Esophagus squamous epithelium (tissue), 4 donors: Measurements from ENCODE around the gene EBLN1.

- PRO-cap = no peak
- RAMPAGE, long total RNA, 4 experiments = no peak in any of the 4 experiments
Measured at GRCh38 chr10:21919678-21920379, 83.7 kb downstream of the DNAJC1 start.

GRCh38 chr10:21928839-21929356 is 74.6 kb downstream of the DNAJC1 start:
- PRO-cap = no peak
- RAMPAGE, long total RNA, 4 experiments = no peak in any of the 4 experiments

DNA sequence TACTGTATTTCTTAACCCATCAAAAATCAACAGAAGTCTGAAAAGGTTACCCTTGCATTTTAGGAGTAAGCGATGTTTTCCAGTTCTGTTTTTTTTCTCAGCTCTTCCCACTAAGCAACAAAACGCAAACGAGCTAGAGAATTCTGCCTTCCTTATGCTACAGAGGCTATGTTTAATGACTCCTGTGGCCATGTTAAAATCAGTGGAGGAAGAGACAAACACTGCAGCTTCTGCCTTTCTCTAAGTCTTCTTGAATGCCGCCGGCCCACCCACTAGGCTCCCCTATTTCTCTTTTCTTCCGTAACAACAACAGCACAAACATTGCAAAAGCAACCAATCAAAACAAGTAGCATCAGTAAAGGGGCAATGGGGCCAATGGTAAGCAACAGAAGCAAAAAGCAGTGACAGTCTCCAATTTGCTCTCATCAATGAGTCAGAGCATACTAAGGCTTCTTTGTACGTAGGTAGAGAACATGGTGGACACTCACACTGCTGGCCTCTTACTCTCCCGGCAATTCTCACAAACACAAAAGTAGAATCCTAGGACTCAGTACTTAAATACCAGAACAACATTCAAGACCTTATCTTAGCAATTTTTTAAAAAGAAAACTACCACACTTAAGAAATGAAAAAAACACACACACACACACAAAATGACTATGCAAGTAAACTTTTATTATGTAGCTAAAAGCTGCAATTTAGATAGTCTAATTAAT is 26.7 kb downstream of the DNAJC1 start:
- PRO-cap = no peak
- RAMPAGE, long total RNA, 4 experiments = no peak in any of the 4 experiments

DNA sequence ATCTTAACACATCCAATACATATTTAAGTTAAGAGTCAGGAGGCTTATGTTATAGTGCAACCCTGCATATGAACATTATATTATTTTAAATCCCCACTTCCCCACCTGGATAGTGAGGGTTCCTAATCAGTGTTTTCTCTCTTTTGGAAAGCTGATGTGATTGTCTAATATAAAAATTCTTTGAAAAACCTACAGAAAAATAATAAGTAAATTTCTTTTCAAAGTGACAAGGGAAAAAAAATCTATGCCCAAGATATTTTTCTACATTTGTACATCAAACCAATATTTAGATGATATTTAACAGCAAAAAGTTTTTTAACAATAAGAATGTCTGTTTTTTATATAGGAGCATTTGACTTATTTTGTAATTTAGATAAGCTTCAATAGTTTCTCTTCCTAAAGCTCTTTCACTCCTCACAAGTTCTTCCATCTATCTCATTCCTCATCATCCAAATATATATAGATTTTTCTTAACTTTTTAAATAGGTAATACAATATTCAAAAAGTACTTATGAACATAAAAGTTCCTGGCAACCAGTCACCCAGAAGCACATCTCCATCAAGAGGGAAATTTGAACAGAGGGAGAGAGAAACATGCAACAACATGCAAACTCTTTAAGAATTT is 25.7 kb downstream of the DNAJC1 start:
- PRO-cap = no peak
- RAMPAGE, long total RNA, 4 experiments = no peak in any of the 4 experiments

- PRO-cap = no peak
- RAMPAGE, long total RNA, 4 experiments = no peak in any of the 4 experiments
Measured at GRCh38 chr10:22217875-22218100, at the start of gene EBLN1. Gene EBLN1, minus strand, starts transcription at chr10:22218015.

GRCh38 chr10:22230436-22230859 is 12.6 kb upstream of the EBLN1 start:
- PRO-cap = bidirectional peak, plus-strand start at chr10:22230679, minus-strand start at chr10:22230622
- RAMPAGE, long total RNA, 4 experiments = no peak in any of the 4 experiments

DNA sequence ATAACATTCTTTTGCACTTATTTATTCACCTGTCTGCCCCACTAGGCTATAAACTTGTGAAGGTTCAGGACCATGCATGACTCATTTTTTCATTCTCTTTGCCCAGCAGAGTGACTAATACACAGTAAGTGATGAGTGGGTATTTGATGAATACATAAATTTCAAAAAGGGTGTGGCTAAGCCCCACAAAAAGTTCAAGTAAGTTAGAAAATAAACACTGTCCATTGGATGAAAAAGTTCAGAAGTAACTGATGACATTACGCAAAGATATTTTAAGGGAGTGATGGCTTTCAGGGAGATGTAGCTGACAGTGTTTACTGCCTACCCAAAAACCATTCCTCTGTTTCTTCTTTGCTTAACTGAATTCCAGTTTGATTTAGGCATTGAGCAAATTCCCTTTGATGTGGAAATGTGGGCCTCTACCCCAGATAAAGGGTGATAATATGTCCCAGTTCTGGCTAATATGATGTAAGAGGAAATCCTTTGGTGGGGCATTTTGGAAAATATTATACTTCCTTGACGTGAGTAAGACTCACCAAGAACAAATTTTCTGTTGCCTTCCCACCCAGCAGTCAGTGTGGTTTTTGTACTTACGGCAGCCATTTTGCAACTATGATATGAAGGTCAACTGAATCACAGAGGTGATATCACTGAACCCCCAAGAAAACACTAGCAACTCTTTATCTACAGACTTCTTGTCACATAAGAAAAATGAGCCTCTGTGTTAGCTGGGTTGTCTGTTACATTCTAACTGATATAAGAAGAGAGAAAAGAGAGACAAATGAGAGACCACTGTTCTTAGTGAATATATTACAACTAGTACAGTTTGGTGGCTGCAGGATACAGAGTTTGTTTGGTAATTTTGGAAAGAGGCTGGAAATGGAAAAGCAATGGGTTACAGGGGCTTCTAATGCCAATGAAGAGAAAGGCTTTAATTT is 29.1 kb upstream of the EBLN1 start:
- PRO-cap = unidirectional peak, plus-strand start at position 544 of the sequence
- RAMPAGE, long total RNA, 4 experiments = no peak in any of the 4 experiments

- PRO-cap = no peak
- RAMPAGE, long total RNA, 4 experiments = no peak in any of the 4 experiments
Measured at GRCh38 chr10:22475671-22476629, 130.7 kb downstream of the SPAG6 start.

GRCh38 chr10:22598388-22598753 is 116.0 kb downstream of the PIP4K2A start:
- PRO-cap = no peak
- RAMPAGE, long total RNA, 4 experiments = no peak in any of the 4 experiments

DNA sequence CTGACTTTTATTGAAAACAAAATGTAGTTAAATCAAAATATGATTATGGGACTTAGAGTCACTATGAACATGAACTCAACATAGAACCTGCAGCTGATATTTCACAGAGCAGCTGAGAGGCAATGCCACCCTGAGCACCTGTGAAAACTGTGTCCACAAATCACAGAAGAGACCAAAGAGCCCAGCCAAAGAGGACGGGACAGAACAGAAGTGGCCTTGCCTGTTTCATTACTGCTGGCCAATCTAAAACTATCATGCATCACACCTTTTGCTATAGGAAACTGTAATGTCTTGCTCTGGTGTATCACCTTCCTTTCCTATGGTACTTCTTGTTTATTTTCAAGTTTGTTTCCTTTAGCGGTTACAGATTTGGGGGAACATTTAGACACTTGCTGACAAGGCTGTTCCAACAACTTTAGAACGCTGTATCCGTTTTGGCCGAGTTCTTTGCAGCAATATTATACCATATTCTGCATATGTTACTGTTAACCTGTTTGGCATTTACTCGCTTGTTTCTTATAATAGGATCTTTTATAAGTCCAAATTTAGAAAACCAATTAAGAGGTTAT is 80.3 kb downstream of the PIP4K2A start:
- PRO-cap = bidirectional peak, plus-strand start at position 380 of the sequence, minus-strand start at position 149 of the sequence
- RAMPAGE, long total RNA, 4 experiments = no peak in any of the 4 experiments

GRCh38 chr10:22646190-22646968 is 68.0 kb downstream of the PIP4K2A start:
- PRO-cap = bidirectional peak, plus-strand start at chr10:22646619, minus-strand start at chr10:22646423
- RAMPAGE, long total RNA, 4 experiments = no peak in any of the 4 experiments

DNA sequence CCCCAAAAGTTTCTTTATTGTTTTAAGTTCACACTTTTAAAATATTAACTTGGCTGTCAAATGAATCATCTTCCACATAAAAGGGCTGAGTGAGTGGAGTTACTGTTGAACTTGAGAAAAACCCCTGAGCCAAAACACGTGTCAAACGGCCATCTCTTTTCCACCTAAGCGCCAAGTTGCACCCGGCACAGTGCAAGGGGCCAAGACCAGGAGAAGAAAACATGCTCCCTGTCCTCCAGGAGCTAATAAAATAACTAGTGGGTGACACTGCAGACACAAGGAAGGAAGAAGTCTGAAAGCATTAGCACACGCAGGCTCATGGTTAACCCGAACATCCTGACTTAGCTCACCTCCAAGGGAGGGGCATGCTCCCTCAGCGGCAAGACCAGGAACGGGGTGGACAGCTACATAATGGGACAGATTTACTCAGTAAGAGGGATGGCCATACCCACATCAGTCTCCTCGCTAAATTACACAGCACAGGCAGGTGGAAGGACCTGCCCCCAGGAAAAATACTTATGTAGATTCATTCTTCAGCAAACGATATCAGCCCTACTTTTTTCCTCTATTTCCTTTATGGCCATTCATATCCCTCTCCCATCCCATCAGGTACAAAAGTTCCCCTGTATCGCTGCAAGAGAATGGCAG is 64.9 kb downstream of the PIP4K2A start:
- PRO-cap = unidirectional peak, minus-strand start at position 293 of the sequence
- RAMPAGE, long total RNA, 4 experiments = no peak in any of the 4 experiments

- PRO-cap = no peak
- RAMPAGE, long total RNA, 4 experiments = no peak in any of the 4 experiments
Measured at GRCh38 chr10:22681627-22682350, 32.6 kb downstream of the PIP4K2A start.

- PRO-cap = unidirectional peak, minus-strand start at chr10:22683225
- RAMPAGE, long total RNA, 4 experiments = no peak in any of the 4 experiments
Measured at GRCh38 chr10:22683048-22683414, 31.3 kb downstream of the PIP4K2A start.

- PRO-cap = bidirectional peak, plus-strand start at chr10:22849665, minus-strand start at chr10:22849509
- RAMPAGE, long total RNA, 4 experiments = no peak in any of the 4 experiments
Measured at GRCh38 chr10:22849337-22849959, 78.4 kb upstream of the ARMC3 start.

GRCh38 chr10:23432118-23433154 is 6.4 kb upstream of the OTUD1 start:
- PRO-cap = no peak
- RAMPAGE, long total RNA, 4 experiments = no peak in any of the 4 experiments

- PRO-cap = no peak
- RAMPAGE, long total RNA, 4 experiments = no peak in any of the 4 experiments
Measured at GRCh38 chr10:24008521-24009074, 200.3 kb upstream of the KIAA1217 start.

- PRO-cap = no peak
- RAMPAGE, long total RNA, 4 experiments = no peak in any of the 4 experiments
Measured at GRCh38 chr10:24034656-24035149, 174.2 kb upstream of the KIAA1217 start.

- PRO-cap = no peak
- RAMPAGE, long total RNA, 4 experiments = no peak in any of the 4 experiments
Measured at GRCh38 chr10:24207332-24207539, 1.7 kb upstream of the KIAA1217 start.

DNA sequence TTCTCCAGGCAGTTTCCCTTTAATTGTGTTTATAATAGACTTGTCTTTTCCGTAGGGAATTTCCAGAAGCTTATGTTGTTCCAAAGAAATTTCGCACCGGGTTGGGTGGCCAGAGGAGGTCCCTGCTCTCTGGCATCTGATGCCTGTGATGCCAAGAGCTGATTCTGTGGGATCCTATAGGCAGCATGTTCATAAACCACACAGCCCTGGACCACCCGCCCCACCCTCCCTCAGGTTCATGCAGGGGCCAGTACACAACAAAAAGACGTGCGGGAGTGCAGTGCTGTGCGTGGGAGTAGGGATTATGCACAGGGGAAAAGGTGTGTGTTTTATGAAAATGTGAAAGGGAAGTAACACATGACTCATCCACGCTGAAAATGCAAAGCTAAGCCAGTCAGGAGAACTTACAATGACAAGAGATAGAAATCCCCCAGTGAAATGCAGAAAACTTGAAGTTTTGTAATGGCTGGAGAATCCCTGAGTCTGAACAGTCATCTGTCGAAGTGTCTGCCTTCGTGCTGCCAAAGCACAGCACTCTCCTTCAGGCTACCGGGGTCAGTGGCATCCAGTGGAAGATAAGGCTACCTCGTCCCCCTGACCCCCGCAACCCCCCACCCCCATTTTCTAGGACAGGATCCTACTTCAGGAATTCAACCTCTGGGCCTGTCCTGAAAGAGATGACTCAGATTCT is 1.1 kb downstream of the KIAA1217 start:
- PRO-cap = bidirectional peak, plus-strand start at position 257 of the sequence, minus-strand start at position 166 of the sequence; bidirectional peak, plus-strand start at position 490 of the sequence, minus-strand start at position 306 of the sequence
- RAMPAGE, long total RNA, 4 experiments = no peak in any of the 4 experiments